Skin of body (tissue), 2 donors: ENCODE data around the gene MYF6.

DNA sequence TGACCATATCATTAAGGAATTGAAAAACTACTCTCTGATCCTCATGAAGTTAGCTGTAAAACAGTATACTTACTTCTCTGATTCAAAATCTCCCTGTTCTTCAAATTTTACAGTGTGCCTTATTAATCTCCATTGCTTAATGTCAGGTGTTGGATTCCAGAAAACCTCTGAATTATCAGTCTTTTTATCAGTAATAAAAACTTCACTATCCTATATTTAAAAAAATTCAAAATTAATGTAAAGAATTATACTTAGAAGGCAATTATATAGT is 23.1 kb upstream of the BBS10 start:
- RAMPAGE, long total RNA: no peak

DNA sequence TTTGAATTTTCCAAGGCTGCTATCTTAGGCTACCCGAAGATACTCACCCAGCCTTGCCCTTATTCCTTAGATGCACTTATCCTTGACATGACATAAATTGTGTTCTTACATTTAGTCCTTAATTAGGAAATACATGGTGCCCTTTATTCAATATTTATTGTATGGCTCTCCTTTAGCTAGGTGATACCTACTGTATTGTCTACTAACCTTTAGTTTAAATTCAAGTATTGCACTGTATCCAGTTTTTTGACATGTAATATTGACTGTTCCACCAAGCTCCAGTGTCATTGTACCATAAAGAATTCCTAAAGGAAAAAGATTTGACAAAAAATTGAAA is 26.8 kb upstream of the BBS10 start:
- RAMPAGE, long total RNA: no peak

- RAMPAGE, long total RNA: no peak
Observed at GRCh38 chr12:76487293-76487805, 72.2 kb downstream of the OSBPL8 start.

DNA sequence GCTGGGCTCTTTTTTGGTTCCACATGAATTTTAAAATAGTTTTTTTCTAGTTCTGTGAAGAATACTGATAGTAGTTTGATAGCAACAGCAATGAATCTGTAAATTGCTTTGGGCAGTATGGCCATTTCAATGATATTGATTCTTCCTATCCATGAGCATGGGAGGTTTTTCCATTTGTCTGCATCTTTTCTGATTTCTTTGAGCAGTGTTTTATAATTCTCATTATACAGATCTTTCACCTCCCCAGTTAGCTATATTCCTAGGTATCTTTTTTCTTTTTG is 47.0 kb downstream of the OSBPL8 start:
- RAMPAGE, long total RNA: no peak

DNA sequence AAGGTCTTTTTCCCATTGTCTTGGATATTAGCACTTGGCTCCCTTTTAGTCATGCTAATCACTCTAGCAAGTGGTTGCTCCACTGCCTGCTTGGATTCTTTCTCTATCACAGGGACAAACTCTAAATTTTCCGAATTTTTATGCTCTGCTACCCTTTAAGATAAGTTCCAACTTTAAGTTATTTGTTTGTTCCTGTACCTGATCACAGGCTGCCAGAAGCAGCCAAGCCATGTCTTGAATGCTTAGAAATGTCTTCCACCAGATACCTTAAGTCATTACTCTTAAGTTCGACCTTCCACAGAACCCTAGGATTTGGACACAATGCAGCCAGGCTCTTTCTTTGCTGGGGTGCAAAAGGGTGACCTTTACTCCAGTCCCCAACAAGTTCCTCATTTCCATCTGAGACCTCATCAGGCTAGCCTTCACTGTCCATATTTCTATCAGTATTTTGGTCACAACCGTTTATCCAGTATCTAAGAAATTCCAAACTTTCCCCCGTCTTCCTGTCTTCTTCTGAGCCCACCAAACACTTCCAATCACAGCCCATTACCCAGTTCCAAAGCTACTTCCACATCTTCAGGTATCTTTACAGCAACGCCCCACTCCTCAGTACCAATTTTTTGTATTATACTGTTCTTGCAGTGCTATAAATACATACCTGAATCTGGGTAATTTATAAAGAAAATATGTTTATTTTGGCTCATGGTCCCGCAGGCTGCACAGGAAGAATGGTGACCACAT is 40.5 kb downstream of the OSBPL8 start:
- RAMPAGE, long total RNA: no peak

- RAMPAGE, long total RNA: no peak
Observed at GRCh38 chr12:76777592-76778164, 13.8 kb downstream of the ZDHHC17 start.

DNA sequence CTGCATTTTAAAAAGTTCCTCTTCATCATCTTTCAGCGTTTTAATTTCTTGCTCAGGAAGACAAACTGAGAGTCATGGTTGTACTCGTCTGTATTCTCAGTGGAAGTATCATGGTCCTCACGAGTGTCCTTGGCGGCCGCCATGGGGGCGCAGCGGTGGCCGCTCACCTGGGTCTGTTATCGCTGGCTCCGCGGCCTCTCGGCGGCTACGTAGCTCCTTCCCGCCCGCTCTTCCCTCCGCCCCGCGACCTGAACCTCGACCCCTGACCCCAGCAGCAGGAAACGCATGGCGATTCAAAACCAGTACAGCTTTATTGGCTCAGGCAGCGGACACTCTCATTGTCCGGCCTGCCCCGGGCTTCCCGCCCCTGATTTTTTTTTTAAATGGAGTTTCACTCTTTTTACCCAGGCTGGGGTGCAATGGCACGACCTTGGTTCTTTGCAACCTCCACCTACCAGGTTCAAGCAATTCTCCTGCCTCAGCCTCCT is 80.8 kb downstream of the E2F7 start:
- RAMPAGE, long total RNA: no peak

DNA sequence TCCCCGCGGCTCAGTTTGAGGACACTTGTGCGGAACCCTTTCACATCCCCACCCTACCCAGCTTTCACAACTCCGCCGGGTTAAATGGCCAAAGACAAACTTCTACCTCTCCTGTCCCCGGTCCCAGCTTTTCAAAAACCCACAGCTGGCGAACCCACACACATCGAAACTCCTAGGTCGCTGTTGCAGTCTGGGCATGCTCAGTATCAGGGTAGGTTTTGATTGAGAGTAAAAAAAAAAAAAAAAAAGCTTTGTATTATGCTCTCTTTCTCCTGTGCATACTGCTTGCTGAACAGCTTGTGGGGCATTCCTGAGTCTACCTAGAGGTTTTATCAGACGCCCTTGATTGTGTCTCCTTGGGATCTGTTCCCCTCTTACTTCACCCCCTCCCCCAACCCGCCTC is 448 bp upstream of the SYT1 start:
- RAMPAGE, long total RNA: no peak

GRCh38 chr12:79423961-79424614 is 266.7 kb downstream of the PAWR start:
- RAMPAGE, long total RNA: no peak

- RAMPAGE, long total RNA: no peak
Observed at GRCh38 chr12:79426135-79426416, 264.7 kb downstream of the PAWR start.

DNA sequence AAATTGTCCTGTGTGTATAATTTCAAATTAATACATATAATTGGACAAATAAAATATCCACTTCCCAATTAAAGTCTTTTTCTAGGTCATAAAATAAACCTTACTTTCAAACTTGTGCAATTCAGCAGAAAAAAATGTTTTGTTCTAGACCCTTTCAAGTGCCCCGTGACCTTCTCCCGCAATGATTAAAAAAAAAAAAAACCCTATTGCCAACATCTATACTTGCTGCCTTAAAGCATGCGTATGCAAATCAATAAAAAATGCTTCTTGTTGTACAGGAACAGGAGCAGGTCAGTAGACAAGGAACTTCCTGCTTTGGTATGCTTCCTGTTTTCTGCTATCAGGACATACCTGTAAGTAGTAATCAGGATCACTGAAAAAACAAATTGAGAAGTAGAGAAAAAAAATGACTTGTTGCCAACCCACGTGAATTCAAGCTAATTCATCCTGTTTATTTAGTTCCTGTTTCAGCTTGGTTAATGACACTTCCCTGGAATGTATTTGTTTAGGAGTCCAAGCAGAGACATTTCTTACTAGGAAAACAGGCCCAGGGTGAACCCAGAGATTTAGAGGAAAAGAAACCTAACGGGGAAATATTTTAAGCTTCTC is 124.4 kb downstream of the PAWR start:
- RAMPAGE, long total RNA: no peak

DNA sequence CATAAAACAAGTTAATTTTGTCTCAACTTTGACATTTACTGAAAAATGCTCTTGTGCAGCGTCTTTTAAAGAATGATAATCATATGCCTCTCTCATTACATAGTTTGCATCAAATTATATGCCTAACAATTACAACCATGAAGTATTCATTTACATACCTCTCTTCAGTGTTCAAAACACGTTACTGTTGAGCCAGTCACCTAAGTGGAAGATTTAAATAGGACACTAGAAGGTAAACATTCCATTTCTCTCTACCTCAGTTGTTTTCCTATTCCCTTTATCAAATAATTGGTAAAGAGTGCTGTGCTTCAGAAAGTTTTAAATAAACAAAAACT is 46.5 kb downstream of the PAWR start:
- RAMPAGE, long total RNA: no peak

DNA sequence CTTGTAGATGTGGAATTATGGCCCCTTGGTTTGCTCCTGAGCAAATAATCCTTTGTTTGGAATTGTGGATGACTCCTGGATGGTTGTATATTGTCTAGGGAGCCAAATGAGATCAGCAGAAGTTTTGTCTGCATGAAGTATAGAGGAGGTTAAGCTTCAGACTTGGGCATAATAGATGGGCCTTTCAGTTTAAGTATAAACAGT is 63.5 kb upstream of the PPP1R12A start:
- RAMPAGE, long total RNA: no peak

- RAMPAGE, long total RNA: no peak
Observed at GRCh38 chr12:80477375-80477879, 33.4 kb downstream of the PTPRQ start.

DNA sequence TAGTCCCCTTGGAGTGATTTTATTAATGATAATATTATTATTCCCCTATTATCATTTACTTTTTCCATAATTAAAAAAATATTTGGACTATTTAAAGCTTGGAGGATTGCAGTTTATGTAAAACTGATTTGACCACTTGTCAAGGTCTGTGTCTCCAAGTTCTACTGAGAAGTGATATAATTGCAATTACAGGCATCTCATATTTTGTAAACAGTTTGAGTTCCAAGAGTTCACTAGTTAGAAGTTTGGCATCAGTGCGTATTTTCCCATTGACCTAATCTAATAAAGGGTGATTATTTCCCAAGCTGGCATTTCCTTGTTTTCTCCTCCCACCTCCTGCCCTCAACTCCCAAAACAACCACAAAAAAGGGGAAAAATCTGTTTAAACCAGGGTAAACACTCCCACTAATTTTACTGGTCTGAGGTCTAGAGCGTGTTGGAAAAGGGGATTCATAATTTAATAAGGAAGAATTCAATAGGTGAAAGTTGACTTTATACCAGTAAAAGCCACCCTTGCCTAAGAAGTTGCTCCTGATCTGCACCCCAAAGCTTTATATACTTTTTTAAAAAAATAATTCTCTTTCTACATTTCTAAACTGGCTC is 3.0 kb upstream of the MYF6 start:
- RAMPAGE, long total RNA: no peak

- RAMPAGE, long total RNA: no peak
Observed at GRCh38 chr12:80707445-80708435, at the start of gene MYF6. TSS of gene MYF6 (plus strand) at chr12:80707634.

DNA sequence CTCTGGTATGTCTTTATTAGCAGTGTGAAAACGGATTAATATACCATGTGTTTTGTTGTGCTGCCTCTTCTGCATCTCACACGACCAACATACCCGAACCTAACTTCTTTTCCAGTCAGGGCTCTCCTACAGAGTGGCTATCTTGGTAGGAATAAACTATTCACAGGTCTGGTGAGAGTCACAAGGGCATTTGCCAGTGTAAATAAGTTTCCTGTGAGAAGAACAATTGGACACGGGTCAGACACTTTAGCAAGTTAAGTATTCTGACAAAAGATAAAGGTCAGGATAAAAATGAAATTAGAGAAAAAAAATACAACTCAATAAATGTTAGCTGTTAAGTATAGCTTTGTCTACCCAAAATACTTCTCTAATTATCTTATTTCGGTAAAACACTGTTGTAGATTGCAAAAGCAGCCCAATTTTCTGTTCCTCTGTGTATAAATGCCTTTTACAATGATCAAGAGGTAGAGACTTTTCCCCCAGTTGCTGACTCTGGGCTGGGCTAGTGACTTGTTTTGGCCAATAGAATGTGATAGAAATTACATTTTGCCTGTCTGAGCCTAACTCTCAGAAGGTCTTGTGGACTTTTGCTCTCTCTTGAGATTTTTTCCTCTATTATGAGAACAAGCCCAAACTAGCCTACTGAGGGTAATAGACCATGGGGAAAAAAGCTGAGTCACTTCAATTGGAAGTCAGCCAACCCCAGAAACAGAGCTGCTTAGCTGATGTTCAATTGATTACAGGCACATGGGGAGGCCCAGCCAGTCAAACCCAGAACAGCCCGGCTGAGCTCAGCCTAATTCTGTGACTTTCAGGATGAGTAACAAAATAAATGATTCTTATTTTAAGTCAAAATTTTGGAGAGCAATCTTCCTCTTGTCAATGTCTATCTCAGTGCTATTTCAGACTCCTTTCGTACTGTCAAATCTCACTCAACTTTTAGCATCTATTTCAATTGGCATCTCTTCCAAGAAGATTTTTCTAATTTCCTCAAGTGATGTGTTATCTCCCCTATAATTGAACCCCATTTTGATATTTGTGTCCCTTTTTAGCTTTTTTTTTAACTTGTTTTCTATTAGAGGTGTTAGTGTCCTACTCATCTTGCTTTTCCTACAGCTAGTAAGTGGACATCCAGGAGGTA is 61.3 kb downstream of the MYF5 start:
- RAMPAGE, long total RNA: no peak

DNA sequence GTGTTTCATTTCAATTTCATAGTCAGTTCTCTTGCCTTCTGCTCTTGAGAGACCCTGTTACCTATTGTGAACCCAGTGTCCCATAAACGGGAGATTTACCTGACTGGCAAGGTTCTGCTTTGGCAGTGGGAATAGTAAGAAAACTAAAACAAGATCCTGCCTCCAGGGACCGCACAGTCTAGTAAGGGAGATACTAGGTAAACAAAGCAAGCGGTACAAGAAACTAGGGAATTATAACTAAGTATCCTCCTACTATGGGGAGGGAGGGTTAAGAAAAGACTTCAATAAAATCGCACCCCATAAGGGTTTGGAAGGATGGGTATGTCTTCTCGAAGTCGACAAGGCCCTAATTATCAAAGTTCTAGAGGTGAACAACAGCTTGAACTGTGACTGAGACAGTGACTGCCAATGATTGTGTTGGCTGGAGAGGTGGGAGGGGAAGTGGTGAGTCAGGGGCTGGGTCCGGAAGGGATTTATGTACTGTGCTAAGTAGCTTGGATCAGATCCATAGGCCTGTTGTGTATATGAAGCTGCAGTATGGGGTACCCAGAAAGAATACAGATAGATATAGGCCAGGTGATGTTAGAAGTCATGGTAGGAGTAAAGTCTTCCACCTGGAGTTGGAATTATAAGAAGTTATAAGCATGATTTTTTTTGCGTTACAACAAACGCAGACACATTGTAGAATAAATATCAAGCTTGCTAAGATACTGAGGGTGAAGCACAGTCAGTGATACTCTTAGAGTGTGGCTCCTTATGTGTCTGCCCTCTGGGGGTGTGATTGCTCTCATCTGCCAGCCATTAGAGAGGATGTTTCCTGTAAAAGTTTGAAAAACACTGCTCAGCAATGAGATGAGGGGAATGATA is 923 bp downstream of the ACSS3 start:
- RAMPAGE, long total RNA: no peak

DNA sequence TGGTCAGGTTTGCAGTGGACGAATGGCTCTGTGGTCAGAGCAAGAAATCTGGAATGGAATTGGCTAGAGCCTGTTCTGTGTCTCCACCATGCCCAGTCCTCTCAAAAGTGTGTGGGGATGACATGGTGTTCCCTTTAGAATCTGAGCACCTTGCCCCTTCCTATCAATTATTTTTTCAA is 1.4 kb downstream of the ACSS3 start:
- RAMPAGE, long total RNA: no peak

GRCh38 chr12:81758158-81759023 is 759 bp downstream of the PPFIA2 start:
- RAMPAGE, long total RNA: no peak